ENCODE measurements around a stretch of chr12.

DNA sequence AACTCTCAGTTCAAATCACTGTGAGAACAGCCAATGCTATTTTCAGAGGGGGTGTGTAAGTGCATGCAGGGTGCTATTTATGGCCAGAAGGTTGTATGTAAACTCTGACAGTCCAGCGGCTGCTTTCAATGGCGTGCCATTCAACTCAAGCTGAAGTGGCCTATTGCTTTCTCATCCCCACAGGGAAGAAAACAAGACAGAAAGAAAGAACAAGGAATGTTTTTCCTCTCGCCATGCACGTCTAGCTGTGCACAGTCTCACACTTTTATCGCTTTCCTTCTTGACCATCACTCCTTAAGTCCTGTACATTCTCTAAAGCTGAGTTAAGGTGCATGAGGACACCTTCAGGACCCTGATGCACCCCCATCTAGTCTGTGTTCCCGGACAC is 127.3 kb downstream of the KCNA5 start:
- RRBS: no CpG with 5 or more reads among the region's 6 CpGs

- RRBS: no CpG with 5 or more reads among the region's 9 CpGs
Measured at GRCh38 chr12:5200638-5201034, 157.0 kb downstream of the KCNA5 start.

DNA sequence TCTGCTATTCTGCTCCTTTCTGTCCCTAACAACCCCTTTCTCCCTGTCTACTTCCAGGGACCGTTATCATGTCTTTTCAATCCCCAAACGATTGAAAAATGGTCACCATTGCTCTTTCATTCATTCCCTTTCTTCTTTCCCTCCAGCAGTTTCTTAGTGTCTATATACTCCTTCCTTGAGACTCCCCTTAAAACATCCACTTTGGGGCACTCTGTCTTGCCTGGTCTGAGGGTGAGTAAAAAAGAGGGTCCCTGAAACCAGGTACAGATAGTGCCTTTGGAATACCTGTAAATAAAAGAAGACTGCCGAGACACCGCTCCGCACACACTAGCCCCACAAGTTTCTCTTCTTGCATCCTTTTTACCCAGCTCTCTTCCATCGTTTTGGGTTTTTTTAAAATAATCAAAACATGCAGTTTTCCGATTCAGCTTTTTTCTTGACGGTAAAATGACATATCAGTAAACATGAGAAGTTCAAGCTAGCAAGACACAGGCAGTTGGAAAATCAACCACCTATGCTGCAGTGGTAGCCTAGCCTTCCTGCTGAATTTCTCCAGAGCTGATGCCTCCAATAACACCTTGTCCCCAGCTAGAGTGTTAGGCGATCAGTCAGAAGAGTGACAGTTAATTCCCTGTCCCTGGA is 1.6 kb upstream of the ANO2 start:
- RRBS: no CpG with 5 or more reads among the region's 9 CpGs

DNA sequence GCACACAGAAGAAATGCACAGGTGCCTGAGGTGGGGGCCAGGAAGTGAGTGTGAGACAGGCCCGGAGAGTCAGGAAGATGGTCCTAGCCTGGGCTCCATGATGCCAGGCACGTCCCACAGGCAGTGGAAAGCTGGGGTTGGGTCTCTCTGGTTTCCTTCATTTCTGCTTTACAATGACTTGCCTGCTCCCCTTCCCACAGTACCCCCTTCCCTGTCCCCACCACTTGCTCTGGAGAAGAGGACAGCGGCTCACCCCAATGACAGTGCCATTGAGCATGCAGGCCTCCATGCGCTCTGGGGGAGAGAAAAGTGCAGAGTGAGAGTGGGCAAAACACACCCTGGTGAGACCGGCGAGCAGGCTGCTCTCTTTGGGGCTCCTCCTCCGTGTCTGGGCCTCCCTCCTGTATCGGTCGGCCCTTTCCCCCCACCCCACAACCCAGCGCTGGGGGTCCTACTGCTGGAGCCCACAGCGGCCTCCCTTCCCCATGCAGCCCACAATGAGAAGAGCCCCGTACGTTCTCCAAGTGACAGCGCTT is 22.9 kb upstream of the ANO2 start:
- RRBS: no CpG with 5 or more reads among the region's 14 CpGs

DNA sequence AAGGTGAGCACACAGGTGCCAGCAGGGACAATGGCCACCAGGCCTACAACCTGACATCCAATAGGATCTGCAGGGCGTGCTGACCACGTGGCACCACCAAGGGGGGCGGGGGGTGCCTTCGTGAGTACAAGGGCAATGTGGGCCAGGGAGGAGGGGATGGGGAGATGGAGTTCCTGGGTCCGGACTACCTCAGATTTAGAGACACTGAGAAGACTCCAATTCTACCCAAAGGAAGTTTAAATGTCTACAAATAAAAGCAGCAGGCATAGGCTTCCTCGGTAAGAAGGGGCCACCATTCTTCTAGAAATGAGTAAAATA is 71.8 kb upstream of the ANO2 start:
- RRBS: no CpG with 5 or more reads among the region's 6 CpGs

GRCh38 chr12:6073303-6073838 is 51.1 kb downstream of the VWF start:
- RRBS: no CpG with 5 or more reads among the region's 10 CpGs

GRCh38 chr12:6088956-6089484 is 35.5 kb downstream of the VWF start:
- RRBS: no CpG with 5 or more reads among the region's 12 CpGs

DNA sequence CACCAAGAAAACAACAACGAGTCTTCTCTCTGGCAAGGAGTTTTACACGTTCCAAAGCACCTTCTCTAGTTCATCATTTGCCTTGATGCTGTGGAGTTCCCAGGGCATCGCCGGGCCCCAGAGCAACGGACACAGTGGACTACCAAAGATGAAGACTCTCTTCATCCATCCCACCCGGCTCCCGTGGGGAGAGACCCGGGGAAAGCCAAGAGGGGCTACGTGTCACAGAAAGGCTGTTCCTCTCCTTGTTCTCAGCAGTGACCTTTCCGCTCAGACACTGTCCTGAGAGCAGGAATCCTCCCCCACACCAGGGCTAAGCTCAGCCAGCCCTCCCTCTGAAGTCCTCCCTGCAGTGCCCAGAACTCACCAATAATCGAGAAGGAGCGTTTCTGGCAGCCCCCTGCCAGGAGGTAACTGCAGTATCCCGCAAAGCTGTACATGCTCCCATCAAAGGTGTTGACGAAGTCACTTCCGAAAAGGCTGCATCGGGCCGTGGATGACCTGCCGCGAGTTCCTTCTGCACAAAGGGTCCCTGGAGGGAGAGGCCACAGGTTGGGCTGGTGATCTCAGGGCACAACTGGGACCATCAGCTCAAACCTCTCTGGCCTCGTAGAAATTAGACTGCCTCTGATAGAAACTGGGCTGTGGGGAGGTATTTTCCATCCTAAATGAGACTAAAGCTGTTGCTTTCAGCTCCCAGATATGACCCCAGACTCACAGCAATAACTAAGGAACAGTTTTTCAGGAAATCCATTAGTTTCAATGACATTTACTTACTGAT is 3.5 kb downstream of the VWF start:
- RRBS: 59% methylated on average over 3 of the region's 20 CpGs

DNA sequence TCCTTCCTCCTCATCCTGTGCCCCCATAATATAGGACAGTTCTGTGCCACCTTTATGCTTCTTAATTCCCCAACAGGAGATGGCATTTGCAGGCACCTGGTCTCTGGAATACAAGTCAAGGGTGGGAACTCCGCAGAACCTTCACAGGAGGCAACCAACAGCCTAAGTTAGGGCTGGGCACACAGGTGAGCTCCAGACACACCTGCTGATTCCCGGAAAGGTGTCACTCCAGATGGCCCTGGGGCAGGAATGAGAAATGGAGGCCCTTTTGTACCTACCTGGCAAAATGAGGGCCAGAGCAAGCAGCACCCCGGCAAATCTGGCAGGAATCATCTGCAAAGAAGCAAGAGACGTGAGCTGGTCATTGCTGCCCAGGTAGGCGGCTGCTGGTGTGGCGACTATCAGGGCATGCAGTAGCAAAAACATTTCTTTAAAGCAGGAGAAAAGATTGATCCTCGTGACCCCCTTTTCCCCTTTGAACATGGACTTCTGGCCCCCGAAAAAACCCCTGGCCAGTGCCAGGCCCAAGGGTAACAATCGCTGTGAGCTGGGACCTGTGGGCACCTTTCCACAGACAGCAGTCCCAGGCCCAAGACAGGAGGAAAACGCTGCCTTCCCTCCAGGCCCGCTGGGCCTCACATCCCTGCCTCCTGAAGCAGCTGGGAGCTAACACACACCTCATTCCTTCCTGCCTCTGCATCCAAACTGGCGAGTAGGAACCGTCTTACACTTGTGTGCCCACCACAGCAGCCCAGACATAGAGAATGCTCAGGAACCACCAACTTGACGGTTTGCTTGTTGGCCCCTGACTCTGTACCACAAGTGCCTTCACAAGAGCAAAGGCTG is 1.4 kb downstream of the VWF start:
- RRBS: 51% methylated on average over 2 of the region's 14 CpGs

- RRBS: no CpG with 5 or more reads among the region's 16 CpGs
Measured at GRCh38 chr12:6167667-6168313, 32.4 kb upstream of the CD9 start.

- RRBS: no CpG with 5 or more reads among the region's 7 CpGs
Measured at GRCh38 chr12:6201778-6202361, 1.7 kb downstream of the CD9 start.

DNA sequence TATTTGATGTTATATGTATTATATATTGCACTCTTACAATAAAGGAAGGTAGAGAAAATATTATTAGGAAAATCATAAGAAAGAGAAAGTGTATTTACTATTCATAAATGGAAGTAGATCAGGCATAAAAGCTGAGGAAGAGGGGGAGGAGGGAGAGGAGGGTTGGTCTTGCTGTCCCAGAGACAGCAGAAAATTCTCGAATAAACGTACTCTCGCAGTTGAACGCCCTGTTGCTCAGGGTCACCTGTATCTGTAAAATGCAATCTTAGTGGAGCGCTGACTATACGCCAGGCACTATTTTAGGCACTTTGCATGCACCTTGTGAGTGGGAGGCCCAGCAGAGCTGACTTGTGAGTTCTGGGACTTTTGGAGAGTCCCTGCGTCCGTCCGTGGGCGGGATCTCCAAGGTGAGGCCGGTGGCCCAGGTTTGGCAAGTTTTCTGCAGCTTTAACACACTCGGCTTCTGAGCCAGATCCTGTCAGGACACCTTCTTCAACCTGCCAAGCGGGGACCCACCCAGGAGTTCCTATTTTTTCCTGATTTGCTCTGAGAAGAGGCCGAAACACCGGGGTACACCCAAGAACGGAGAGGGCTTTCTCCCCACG is 32.5 kb upstream of the PLEKHG6 start:
- RRBS: 7% methylated on average over 2 of the region's 17 CpGs

DNA sequence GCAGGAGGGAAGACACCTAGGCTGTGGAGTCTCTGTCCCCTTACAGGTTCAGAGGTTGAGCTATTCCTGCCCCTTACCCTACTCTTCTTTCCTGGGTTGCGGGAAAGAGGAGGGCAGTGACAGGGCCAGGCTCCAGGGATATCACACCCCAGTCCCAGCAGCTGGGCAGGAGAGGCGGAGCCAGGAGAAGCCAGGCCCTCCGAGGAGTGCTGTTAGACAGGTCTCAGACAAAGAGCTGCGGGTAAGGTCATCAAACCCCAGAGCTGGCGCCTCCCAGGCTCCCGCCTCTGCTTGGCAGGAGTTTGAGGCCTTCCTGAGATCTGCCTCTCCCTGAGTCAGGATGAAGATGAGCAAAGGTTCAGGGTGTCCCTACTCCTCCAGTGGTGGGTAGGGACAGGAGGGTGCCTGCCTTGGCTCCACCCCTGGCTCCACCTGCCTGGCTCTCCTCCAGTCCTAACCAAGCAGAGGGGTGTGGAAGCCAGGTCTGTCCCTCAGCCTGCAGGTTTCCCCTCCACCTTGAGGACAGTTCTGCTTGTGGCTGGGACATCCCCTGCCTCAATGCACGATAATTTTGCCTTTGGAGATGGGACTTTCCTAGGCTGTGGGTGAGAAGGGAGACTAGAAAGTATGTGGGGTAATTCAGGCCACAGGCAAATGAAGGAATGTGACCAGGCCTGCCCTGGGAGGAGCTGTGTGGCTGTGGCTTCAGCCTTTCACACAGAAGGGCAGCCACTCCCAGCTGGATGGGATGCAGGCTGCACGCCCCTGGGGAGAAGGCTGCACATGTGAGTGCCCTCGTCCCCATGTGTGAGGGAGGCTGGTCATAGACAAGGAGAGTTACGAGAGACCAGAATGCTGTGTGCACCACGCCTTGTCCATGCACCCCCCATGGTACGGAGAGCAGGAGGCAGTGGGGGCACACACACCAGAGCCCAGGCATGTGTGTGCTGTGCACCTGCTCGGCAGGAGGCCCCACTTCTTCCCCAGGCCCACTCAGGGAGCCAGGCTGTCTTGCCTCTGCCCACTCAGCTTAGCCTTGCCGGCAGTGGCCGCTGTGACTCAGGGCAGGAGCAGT is 2.3 kb downstream of the PLEKHG6 start:
- RRBS: no CpG with 5 or more reads among the region's 15 CpGs

GRCh38 chr12:6320299-6320689 is 9.8 kb downstream of the PLEKHG6 start:
- RRBS: no CpG with 5 or more reads among the region's 5 CpGs

GRCh38 chr12:6324402-6324828 is 13.9 kb downstream of the PLEKHG6 start:
- RRBS: no CpG with 5 or more reads among the region's 8 CpGs

- RRBS: no CpG with 5 or more reads among the region's 2 CpGs
Measured at GRCh38 chr12:6332816-6333074, 9.1 kb downstream of the TNFRSF1A start.

DNA sequence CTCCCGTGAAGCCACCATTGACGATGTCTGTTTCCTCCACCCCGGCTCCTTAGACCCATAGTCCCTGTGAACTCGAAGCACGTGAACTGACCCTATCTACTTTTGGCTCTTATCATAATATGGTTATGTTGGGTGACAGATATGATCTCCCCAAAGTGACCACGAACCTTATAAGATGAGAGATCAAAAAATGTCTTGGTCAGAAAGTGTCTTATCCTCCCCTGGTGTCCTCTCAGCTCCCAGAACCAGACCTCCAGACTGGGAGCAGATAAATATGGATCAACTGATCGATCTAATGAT is 4.3 kb downstream of the TNFRSF1A start:
- RRBS: no CpG with 5 or more reads among the region's 7 CpGs

DNA sequence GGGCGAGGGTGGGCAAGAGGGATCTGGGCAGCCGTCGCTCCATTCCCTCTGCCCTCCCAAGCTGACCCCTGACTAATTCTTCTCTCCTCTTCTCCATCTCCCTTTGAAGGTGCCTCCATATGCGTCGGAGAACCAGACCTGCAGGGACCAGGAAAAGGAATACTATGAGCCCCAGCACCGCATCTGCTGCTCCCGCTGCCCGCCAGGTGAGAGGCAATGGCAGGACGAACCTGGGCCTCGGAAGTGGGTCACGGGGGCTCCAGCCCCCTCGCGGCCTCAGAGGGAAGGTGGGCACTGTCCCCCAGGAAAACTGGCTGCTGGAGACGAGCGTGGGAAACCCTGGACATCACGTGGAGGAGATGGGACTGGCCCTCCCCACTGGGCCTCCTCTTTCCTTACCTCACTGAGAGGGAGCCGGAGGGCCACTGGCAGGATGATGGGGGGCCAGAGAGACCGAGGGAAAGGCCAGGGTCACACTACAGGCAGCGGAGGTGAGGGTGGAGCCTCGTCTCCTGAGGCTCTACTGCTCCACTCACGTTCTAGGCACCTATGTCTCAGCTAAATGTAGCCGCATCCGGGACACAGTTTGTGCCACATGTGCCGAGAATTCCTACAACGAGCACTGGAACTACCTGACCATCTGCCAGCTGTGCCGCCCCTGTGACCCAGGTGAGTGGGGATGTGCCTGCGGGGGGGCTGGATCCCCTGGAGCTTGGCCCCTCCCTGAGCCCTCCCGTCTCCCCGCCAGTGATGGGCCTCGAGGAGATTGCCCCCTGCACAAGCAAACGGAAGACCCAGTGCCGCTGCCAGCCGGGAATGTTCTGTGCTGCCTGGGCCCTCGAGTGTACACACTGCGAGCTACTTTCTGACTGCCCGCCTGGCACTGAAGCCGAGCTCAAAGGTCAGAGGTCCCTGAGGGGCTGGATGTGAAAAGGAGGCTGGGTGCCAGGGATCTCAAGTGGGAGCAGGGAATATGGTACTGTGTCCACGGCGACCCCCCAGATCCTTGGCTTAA is 824 bp downstream of the LTBR start:
- RRBS: no CpG with 5 or more reads among the region's 39 CpGs

DNA sequence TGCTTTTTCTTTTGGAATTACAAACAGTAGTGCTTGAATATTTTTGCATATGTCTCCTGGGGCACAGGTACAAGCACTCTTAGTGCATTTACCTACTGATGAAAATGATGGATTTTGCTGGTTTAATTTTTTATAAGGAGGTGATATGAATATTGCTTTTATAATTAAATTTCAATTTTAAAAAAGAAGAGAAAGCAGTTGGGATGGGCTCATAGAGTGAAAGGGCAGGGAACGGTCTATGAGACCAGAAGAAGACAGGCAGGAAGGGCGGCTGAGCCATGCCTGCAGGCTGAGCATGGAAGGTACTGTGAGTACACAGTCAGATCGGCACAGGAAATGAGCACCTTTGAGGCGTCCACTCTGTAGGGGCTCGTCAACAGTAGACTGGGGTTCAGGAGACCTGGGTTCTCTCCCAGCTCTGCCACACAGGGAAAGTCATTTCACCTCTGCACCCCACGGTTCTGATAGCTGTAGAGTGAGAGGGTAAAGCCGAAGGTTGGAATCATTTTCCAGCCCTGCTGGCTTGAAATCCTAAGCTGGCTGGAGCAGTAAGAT is 10.7 kb upstream of the CD27 start:
- RRBS: no CpG with 5 or more reads among the region's 7 CpGs

DNA sequence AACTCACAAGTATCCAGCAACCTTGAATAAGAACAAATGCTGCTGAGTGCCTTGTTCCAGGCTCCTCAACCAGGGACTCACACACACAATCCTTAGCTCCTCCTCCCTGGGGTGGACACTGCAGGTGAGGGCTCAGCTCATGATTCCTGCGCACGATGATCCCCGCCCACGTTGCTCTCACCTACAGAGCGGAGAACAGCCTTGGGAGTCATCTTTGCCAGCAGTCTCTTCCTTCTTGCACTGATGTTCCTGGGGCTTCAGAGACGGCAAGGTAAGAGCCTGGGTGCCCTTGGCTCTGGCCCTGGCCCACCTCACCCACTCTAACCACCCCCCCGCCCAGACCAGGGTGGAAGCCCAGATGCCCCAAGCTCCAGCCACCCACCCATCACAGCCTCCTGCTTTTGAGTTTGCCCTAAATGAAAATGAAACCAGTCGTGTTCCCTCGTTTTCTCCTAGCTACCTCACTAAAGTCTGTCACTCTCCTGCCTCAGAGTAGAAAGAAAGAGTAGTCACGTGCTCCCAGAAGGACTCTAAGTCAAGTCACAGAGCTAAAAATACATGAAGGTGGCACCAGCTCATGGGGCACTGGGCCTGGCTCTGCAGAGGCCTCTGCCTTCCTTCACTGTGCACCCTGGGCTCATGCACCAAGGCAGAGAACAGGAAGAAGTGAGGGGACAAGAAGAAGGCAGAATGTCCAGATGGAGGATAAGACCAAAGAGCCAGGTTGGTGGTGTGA is 9.0 kb downstream of the TAPBPL start:
- RRBS: no CpG with 5 or more reads among the region's 10 CpGs

Measured in aortic smooth muscle cell (primary cell).